Sigmoid colon (tissue), 4 donors: ENCODE results near the gene SMIM6.

GRCh38 chr17:75113992-75115093, 4.6 kb downstream of the ARMC7 start:
- PRO-cap, result no peak
- RAMPAGE, long total RNA, 4 experiments, result no peak in any of the 4 experiments

- PRO-cap, result no peak
- RAMPAGE, long total RNA, 4 experiments, result no peak in any of the 4 experiments
Measured at GRCh38 chr17:75124184-75124724, 7.3 kb downstream of the NT5C start.

DNA sequence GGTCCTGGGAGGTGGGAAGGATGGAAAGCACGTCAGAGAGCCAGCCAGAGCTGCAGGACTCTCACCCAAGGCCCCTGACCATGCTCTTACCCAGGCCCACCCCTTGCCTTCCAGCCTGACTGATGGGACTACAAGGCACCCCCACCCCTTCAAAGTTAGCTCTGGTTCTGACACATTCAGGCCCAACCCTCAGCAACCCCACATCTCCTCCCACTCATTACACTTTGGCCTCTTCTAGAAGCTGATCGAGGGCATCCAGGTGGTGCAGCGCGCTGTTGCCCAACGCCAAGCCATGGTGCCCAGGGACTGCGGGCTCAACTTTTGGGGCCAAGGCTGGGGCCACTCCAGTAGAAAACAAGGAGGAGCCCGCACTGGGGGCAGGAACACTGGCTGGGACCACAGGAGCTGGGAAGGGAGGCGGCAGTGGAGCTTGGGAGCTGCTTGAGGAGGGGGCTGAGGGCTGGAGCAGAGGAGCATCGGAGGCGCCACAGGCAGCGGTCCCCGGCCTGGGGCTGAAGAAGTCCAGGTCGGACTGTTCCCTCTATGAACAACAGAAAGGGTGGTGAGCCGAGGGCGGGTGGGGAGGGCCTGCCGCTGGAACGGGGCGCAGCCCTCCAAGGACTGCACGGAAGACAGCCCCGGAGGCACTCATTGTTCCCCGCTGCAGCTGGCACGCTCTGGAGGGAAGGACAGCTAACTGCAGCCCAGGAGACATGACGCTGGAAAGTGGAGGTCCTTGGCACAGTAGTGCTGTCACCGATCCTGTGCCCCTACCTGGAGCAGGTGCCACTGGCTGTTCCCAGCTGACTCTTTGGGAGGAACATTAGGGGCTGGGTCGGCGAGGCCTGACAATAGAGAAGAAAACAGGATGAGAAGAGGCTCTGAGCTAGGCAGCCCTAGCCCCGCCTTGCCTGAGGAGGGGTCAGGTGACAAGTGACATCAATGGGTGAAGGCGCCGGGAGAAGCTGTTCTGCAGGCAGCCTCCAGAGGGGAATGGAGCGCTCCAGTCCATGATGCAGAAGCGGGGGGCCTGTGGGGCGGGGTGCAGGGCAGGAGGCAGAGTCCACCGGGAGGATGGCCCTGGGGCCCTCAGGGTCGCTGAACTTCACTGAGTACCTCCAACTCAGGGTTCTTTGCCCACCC, 21.5 kb downstream of the GGA3 start:
- PRO-cap, result no peak
- RAMPAGE, long total RNA, 4 experiments, result no peak in any of the 4 experiments

DNA sequence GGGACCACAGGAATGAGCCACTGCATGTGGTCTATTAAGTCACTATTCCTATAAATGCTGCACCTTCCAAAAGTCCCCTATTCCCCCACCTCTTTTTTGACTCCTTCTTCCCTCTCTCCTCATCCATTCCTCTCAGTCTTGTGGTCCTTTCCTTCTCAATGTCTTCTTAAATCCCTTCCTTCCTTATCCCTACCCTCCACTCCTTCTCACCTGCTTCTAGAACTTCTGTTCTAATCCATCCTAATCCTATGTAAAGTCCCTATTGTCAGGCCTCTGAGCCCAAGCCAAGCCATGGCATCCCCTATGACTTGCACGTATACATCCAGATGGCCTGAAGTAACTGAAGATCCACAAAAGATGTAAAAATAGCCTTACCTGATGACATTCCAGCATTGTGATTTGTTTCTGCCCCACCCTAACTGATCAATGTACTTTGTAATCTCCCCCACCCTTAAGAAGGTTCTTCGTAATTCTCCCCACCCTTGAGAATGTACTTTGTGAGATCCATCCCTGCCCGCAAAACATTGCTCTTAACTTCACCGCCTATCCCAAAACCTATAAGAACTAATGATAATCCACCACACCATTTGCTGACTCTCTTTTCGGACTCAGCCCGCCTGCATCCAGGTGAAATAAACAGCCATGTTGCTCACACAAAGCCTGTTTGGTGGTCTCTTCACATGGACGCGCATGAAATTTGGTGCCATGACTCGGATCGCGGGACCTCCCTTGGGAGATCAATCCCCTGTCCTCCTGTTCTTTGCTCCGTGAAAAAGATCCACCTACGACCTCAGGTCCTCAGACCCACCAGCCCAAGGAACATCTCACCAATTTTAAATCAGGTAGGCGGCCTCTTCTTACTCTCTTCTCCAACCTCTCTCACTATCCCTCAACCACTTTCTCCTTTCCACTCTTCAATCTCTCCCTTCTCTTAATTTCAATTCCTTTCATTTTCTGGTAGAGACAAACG, 8.8 kb downstream of the GGA3 start:
- PRO-cap, result no peak
- RAMPAGE, long total RNA, 4 experiments, result no peak in any of the 4 experiments

DNA sequence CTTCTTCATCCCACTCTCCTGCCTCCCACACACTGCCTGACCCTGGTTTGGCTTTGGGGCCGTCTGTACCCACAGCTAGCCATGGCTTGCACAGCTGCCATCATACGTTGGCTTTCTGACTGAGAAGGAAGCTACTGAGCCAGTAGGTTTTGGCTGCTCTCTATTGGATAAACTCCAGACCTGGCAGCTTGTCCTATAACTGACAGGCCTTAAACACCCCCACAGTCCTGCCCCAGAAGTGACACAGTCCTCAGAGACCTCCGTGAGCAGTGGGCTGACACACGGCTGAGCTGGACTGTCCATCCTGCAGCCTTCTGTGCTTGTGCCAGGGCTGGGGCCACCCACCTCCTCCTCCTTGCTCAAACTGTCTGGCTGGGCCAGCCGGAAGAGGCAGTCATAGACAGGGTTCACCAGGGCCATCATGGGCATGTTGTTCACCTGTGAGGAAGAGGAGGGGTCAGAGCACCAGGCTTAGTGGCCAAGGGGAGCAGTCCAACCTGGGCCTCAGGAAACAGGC, 3.8 kb downstream of the MIF4GD start:
- PRO-cap, result no peak
- RAMPAGE, long total RNA, 4 experiments, result no peak in any of the 4 experiments

DNA sequence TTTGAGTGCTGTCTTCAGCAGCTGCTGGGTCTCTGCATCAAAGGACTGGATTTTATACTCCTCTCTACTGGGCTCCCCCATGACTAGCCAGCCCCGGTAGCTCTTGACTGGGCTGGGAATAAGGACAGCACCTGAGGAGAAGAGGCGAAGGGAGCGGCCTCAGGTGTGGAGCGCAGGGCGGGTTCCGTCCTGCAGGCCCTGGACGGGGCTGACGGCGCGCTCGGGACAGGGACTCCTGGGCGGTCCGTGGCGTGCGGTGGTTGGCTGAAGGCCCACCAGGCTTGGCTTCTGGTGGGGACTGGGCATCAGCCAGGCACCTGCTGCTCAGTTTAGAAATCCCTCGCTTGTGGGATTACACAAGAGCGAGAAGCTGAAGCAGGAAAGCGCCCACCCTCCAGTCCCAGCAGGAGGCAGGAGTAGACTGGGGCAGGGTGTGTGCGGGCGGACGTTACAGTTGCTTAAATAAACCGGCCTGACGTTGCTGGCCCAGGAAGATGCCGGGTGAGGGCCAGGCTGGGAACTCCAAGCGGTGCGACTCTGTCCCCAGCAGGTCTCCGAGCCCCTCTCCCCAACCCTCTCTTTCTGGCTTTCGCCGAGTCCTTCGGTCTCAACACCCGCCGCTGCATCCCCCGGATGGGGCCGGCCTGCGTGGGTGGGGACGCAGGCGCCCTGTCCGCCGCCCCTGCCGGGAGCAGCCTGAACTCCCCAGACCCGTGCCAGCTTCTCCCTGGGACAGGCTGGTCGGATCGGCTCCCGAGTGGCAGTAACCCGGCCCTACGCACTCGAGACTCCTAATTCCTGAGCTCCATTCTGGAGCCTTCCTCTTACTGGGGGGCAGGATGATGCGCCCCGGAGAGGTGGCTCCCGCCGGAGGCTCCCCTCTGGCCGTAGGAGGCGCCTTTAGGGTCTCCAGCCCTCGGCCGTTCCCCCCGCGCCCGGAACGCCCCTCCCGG, 640 bp downstream of the MIF4GD start:
- PRO-cap, result no peak
- RAMPAGE, long total RNA, 4 experiments, result no peak in any of the 4 experiments

DNA sequence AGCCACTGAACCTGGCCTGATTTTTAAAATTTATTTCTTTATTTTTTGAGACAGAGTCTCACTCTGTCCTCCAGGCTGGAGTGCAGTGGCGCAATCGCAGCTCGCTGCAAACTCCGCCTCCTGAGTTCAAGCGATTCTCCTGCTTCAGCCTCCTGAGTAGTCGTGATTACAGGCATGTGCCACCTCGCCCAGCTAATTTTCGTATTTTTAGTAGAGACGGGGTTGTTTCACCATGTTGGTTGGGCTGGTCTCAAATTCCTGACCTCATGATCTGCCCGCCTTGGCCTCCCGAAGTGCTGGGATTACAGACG, 3.5 kb upstream of the SLC25A19 start:
- PRO-cap, result no peak
- RAMPAGE, long total RNA, 4 experiments, result no peak in any of the 4 experiments

DNA sequence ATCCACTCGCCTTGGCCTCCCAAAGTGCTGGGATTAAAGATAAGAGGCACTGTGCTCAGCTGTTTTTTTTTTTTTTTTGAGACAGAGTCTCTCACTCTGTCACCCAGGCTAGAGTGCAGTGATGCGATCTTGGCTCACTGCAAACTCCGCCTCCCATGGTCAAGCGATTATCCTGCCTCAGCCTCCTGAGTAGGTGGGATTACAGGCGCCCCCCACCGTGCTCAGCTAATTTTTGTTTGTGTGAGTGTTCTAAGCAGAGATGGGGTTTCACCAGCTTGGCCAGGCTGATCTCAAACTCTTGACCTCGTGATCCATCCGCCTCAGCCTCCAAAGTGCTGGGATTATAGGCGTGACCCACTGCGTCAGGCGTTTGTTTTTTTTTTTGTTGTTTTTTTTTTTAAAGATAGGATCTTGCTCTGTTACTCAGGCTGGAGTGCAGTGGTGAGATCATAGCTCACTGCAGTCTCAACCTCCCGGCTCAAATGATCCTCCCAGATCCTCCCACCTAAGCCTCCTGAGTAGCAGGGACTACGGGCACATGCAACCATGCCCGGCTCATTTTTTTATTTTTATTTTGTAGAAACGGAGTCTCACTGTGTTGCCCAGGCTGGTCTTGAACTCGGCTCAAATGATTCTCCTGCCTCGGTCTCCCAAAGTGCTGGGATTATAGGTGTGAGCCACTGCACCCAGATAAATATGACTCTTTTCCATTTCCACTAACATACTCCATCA, 37.2 kb downstream of the GRB2 start:
- PRO-cap, result no peak
- RAMPAGE, long total RNA, 4 experiments, result no peak in any of the 4 experiments

DNA sequence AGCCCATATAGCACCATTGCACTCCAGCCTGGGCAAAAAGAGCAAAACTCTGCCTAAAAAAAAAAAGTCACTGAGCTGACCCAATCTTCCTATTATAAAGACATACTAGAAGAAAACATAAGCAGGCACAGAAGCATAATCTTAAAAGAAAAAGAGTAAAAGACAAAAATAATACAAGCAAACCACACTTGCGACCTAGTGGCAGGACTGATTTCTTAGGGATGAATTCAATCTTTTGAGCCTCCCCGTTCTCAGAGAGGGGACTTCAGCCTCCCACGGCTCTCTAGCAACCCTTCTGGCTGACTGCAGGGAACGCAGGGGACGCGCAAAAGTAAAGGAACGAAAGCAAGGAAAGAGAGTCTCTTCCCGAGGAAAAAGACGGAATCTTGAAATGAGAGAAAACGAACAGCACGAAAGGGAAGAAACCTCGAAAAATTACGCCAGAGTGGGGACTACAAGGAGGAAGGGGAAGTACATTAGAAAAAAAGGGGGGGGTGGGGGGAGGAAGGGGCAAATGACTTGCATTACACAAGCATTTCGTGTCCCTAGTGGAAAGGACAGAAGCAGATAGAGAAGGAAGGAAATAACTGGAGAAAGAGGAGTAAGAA, 1.3 kb downstream of the GRB2 start:
- PRO-cap, result no peak
- RAMPAGE, long total RNA, 4 experiments, result no peak in any of the 4 experiments

DNA sequence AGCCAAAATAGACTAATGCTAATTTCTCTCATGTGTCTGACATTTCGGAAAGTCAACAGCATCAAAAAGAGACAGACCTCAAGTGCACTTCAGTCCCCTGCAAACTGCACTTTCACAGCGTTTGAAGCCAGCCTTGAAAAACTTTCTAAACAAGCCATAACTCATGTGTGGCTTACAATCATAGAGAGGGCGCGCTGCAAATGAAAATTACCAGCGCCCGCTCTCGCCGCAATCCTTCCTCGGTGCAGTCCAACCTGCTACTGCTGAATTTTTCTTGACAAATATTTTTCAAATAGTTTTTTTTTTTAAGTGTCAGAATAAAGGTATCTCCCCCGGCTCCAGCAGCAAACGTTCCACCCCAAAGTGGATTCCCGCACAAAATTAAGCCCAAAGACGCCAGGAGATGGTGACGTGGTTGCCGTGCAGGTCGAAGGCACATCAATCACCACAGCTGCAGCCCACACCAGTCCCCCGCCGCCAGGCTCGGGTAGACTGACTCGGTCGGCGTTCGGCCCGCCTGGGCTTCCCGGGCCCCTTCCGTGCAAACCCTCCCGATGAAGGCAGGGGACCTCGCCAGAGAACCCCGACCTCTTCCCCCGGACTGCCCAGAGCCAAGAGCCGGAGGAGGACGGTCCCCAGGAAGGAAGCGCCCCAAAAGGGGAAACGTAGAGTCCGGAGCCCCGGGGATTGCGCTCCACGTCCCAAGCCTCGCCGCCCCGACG, 652 bp downstream of the GRB2 start:
- PRO-cap, result no peak
- RAMPAGE, long total RNA, 4 experiments, result no peak in any of the 4 experiments

GRCh38 chr17:75440834-75441479, 15.5 kb upstream of the TMEM94 start:
- PRO-cap, result no peak
- RAMPAGE, long total RNA, 4 experiments, result no peak in any of the 4 experiments

DNA sequence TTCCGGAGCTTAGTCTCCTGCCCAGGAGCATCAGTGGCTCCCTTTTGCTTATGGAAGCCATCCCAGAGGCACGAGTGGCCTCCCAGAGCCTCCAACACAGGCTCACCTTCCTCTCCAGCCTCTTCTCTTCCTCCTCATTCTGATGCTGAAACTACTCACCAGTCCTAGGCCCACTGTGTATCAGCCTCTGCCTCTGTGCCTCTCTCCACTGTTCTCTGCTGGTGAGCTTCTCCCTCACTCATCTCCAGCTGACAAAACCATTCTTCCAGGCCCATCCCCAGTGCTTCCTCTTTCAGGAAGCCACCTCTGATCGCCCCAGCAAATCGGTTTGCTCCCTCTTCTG, 28.2 kb downstream of the CASKIN2 start:
- PRO-cap, result no peak
- RAMPAGE, long total RNA, 4 experiments, result no peak in any of the 4 experiments

- PRO-cap, result no peak
- RAMPAGE, long total RNA, 4 experiments, result no peak in any of the 4 experiments
Measured at GRCh38 chr17:75557485-75557933, 30.1 kb upstream of the MYO15B start.

DNA sequence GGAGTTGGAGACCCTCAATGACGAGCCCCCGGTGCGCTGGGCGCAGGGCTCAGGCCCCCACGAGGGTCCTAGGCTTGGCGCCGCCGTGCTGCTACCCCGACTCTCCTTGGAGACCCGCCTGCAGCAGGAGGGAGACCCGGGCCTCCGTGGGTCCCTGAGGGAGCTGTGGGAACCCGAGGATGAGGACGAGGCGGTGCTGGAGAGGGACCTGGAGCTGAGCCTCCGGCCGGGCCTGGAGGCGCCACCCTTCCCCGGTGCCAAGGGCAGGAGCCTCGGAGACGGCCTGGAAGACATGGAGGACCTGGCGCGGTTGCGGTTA, 2.3 kb downstream of the MYO15B start:
- PRO-cap, result no peak
- RAMPAGE, long total RNA, 4 experiments, result no peak in any of the 4 experiments

DNA sequence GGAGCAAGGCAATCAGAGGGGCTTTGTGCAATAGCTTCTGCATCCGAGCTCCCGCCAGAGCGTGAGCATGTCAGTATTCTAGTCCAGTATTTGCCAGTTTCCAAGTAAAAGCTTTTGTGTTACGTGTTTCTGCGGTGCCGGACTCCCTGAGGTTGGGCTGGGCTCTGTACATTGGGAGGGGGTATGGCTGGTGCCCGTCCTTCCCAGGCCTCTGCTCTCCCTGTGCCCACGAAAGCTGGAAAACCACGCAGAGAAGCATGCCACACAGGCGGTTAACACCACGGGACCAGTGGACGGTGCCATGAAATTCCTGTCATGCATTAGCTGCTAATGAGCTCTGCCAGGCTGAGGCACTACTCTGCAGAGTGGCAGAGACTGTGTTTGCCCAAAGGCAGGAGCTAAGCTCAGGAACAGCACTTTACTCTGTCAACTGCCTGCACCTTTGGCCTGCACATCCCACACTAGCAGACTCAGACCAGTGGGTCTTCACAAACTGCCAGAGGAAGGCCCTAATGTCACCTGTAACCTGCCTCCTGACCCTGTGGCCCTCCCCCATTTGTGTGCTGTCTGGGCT, 4.7 kb upstream of the SMIM6 start:
- PRO-cap, result no peak
- RAMPAGE, long total RNA, 4 experiments, result no peak in any of the 4 experiments

- PRO-cap, result no peak
- RAMPAGE, long total RNA, 4 experiments, result no peak in any of the 4 experiments
Measured at GRCh38 chr17:75646037-75646875, at the start of gene SMIM6. Gene SMIM6 (plus strand): TSS chr17:75646251.

GRCh38 chr17:75650805-75651390, 4.8 kb downstream of the SMIM6 start:
- PRO-cap, result no peak
- RAMPAGE, long total RNA, 4 experiments, result no peak in any of the 4 experiments

- PRO-cap, result no peak
- RAMPAGE, long total RNA, 4 experiments, result no peak in any of the 4 experiments
Measured at GRCh38 chr17:75693037-75693364, 25.9 kb downstream of the SAP30BP start.

GRCh38 chr17:75693365-75694454, 26.6 kb downstream of the SAP30BP start:
- PRO-cap, result no peak
- RAMPAGE, long total RNA, 4 experiments, result no peak in any of the 4 experiments

DNA sequence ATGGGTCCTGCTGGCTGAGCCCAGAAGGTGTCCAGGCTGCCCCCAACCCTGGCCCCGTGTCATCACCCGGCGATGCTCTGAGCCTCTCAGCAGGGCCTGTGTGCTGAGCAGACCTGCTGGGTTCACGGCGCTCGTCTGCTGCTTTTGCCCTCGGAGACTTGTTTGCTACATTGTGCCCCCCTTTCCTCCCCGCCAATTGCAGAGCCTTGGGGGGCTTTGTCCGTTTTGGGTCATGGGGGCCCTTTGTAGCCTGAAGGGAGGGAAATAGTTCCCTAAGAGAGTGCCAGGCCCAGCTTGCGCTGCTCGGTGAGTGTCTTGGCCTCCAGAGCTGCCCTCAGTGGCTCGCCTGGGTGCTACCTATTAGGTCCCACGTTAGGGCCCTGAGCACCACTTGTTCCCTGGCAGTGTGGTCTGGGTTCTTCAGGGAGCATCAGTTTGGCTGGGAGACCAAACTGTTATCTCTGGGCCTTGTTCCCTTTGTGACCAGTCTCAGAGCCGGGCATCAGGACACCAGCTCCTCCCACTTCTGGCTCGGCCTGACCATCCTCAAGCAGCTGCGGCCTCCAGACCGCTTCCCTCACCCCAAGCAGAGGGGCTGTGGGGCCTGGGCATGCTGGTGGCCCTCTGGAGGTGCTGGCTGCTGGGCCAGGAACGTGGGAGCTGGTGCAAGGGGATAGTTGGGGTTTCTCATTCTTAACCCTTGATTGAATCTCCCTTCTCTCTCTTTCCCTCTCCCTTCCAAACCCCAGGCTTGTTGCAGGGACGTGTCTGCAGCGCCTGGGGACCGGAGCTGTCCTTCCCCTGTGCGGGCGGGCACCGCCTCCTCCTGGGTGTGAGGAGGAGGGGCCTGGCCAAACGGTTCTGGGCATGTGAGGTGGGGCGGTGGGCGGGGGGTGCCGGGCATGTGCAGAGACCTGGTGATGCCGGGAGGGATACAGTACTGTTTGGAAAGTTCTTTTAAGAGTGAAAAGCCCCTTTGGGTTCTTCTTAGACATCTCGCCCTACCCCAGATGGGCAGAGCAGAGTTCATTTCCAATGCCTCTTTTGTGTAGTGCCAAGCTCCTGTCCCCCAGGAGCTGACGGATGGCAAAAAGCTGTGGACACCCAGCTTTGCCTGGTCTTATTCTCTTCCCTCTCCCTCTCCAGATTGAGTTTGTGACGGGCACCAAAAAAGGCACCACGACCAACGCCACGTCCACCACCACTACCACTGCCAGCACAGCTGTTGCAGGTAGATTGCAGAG, 16.0 kb upstream of the ITGB4 start:
- PRO-cap, result no peak
- RAMPAGE, long total RNA, 4 experiments, result no peak in any of the 4 experiments